GM19240 (cell line): ENCODE measurements around a stretch of chr6.

- RRBS = 0% methylated on average over 6 of the region's 29 CpGs
These were observed 765 bp upstream of the SYNJ2 start for GRCh38 chr6:157980886-157981310.

GRCh38 chr6:158009326-158010059 is 27.8 kb downstream of the SYNJ2 start:
- RRBS = no CpG with 5 or more reads among the region's 8 CpGs

- RRBS = no CpG with 5 or more reads among the region's 19 CpGs
These were observed 65.2 kb downstream of the SYNJ2 start for GRCh38 chr6:158046692-158047470.

GRCh38 chr6:158226574-158227196 is 58.5 kb downstream of the GTF2H5 start:
- RRBS = no CpG with 5 or more reads among the region's 9 CpGs

DNA sequence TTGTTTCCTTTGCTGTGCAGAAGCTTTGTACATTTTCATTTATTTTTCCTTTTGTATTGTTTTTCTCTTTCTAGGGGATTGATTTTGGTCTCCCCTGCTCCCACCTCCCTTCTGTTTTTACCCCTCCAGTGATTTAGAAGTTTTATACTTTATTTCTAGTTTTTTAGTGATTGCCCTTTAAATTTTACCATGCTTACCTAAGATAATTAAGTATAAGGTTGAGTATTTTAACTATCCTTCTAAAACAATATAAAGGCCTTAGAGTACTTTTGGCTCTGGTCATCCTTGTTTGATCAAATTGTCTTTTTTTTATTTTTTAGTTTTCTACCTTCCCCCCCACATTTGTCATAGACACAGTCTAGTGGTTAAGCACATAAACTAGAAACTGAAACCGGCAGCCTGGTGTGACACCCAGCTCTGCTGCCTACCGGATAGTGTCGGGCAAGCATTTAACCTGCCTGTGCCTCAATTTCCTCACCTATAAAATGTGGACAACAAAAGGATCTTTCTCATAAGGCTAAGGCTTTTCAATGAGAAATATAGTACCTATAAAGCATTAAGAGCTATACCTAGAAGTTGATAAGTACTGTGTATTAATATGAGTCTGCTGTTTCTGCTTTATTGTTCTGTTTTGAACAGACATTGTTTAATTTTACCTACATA is 21.7 kb upstream of the TULP4 start:
- RRBS = 0% methylated on average over 1 of the region's 3 CpGs

GRCh38 chr6:158323265-158323763 is 11.0 kb downstream of the TULP4 start:
- RRBS = no CpG with 5 or more reads among the region's 3 CpGs

- RRBS = no CpG with 5 or more reads among the region's 13 CpGs
These were observed 84.8 kb upstream of the TMEM181 start for GRCh38 chr6:158474854-158475759.

DNA sequence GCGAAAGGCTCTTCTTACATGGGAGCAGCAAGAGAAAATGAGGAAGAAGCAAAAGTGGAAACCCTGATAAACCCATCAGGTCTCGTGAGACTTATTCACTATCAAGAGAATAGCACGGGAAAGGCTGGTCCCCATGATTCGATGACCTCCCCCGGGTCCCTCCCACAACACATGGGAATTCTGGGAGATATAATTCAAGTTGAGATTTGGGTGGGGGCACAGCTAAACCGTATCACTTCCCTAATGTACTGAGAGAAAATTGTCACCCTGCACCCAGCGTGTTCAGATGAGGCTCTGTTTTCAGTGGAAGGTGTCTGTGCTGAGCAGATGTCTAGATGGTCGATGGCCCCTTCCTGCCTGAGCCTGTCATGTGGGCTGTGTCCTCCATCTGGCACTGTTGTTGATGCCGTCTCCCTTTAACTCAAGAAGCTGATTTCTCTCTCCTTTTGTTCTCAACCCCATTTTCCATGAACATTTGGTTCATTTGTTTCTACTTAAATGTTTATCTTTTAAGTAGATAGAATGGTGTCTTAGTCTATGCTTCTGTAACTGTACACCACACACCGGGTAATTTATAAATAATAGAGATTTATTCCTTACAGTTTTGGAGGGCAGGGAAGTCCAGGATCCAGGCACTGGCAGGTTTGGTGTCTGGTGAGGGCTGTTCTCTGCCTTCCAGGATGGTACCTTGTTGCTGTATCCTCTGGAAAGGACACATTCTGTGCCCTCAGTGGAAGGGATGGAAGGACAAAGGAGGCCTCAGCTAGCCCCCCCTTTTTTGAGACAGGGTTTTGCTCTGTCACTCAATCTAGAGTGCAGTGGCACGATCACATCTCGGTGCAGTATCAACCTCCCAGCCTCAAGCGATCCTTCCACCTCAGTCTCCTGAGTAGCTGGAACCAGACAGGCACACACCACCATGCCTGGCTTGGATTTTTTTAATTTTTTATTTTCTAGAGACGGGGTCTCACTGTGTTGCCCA is 37.1 kb downstream of the TMEM181 start:
- RRBS = no CpG with 5 or more reads among the region's 14 CpGs

- RRBS = no CpG with 5 or more reads among the region's 12 CpGs
These were observed 18.6 kb downstream of the SYTL3 start for GRCh38 chr6:158668446-158668929.

DNA sequence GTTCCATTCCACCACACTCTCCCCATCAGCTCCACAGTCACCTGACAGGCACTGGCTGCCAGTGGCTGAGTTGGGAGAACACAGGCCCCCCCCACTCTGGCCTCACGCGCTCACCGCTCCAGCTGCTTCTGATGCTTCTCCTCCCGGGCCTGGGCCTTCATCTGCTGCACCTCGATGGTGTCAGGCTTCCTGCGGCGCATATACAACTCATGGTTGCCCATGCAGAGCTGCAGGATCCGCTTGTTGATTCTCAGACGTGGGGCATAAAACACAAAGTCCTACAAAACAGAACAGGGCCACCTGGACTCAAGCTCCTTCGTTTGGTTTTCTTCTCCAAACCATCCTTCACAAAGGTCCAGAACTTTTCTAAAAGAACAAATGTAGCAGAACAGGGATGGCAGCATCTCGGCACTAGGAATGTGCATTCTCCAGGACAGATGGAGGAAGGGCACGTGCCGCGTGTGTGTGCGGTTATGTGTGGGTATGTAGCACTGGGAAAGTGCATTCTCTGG is 48.0 kb downstream of the EZR start:
- RRBS = no CpG with 5 or more reads among the region's 15 CpGs

DNA sequence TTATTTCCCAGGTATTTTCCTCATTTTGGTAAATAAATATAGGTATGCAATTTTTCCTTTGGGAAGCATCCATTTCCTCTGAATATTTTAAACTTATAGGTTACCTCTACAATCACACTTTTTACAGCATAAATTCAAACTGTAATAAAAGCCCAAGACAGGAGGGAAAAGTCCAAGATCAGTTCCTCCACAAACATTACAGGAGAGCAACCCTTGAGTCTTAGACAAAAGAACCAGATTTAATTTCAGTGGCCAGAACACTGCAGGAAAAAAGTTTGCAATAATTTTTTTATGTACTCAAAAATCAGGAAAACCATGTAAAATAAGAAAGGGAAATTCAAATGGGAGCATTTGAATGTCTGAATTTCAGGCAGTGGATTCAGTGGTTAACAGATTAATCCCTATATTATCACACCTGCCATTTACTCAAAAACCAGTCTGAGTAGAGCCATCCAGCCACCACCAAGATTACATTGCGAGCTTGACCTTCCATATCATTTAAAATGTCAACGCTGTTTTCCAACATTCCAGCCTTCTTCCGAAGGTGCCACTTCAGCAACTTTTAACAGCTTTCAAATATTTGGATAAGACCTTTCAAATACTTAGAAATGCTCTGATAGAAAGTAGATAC is 22.0 kb downstream of the EZR start:
- RRBS = no CpG with 5 or more reads among the region's 3 CpGs

DNA sequence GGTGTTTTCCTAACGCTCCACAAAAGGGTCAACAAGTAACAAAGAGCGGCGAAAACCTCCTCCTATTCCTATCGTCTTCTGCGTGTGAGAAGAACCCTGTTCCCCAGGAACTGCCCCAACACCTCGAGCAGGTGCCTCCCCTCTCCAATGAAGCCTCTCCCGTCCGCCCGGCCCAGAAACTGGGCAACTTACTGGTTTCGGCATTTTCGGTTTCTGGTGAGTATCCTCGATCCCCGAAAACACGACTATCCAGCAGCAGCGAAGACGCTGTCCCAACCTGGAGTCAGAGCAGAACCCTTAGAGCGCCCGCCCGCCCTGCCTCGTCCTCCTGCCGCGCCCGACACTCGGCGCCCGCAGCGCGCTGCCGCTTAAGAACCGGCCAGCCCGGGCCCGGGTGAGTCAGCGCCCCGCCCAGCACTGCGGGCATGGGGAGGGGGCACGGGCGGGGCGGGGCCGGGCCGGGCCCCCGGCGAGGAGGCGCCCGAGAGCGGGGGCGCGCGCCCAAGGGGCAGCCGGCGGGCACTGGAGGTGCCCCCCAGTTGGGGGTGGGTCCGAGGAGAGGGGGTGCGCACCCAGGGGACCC is 1.2 kb downstream of the EZR start:
- RRBS = 2% methylated on average over 18 of the region's 52 CpGs

DNA sequence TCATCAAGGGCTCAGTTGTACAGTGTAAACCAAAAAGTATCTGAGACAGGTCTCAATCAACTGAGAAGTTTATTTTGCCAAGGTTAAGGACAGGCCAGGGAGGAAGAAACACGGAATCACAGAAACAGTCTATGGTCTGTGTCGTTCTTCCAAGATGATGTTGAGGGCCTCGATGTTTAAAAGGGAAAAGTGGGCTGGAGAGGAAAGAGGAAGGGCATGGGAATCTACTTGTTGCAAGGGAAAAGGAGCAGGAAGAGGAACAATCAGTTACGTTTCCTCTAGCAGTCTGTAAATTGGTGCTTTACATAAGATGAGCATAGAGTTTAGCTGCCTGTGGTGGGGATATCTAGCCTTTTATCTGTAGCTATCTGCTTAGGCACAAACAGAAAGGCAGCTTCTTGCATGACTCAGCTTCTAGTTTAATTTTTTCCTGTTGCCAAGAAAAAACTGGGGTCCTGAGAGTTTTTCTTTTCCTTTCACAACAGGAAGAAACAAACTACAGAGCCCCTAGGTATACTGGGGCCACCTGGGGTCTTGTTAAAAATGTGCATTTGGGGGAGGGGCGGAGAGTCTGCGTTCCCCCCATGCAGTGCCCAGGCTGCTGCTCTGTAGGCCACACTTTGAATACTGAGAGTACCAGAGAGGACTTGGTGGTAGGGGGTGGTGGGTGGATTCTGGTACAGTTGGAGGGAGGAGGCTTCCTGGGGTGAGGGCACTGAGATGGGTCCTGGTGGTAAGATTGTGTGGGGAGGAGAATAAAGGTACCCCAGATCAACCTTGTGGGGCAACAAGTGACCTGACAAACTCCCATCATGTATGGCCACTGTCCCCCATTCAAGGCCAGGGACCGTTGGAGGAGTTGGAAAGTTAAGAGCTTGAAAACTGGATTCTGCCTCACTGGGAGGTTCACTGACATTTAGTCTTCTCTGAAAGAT is 35.3 kb upstream of the EZR start:
- RRBS = no CpG with 5 or more reads among the region's 7 CpGs

DNA sequence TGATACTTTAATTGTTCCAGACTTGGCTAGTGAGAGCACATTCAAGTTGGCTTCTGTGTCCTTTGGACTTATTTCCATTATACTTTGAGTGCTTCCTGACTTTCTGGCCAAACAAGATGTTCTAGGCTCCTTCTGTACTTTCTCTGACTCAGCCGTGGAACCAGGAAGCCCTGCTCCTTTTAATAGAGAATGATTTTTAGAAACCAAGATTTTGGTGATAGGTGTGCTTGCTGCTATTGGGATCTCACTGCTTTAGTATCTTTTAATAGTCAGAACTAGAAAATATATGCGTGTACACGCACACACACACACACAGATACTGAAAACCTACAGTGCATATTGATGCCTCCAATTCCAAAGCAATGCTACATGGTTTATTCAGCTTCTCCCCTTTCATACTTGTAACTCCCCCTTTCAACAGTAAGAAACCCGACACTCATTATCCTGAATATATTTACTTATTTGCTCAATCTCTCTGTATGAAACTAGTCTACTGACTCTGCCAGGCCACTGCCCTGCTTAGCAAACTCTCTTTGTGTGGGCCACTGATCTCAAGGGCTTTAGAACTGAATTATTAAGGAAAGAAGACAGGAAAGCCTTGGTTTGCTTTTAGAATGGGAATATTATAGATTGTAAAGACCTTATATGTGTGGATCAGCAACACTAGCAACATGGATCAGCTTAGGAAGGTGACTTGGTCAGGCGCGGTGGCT is 42.7 kb upstream of the EZR start:
- RRBS = no CpG with 5 or more reads among the region's 6 CpGs

DNA sequence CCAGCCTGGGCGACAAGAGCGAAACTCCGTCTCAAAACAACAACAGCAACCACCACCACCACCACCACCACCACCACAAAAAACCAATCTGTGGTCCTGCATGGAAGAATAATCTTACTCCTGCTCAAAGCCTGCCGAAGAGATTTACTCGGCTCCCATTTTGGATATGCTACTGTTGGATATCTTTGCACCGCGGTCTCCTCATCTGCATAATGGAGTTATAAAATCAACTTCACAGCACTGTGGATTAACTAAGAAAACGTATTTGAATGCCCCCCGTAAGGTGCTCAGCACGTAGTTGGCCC is 1.2 kb downstream of the RSPH3 start:
- RRBS = no CpG with 5 or more reads among the region's 10 CpGs

GRCh38 chr6:159062972-159063319 is 18.2 kb upstream of the TAGAP start:
- RRBS = no CpG with 5 or more reads among the region's 1 CpG

- RRBS = no CpG with 5 or more reads among the region's 8 CpGs
These were observed 16.4 kb downstream of the SOD2 start for GRCh38 chr6:159676340-159677247.

GRCh38 chr6:159679815-159680688 is 13.0 kb downstream of the SOD2 start:
- RRBS = no CpG with 5 or more reads among the region's 6 CpGs

- RRBS = no CpG with 5 or more reads among the region's 16 CpGs
These were observed 11.9 kb downstream of the SOD2 start for GRCh38 chr6:159680775-159681906.

- RRBS = no CpG with 5 or more reads among the region's 6 CpGs
These were observed 14.4 kb upstream of the WTAP start for GRCh38 chr6:159712694-159713477.